ENCODE measurements around a stretch of chr3.

DNA sequence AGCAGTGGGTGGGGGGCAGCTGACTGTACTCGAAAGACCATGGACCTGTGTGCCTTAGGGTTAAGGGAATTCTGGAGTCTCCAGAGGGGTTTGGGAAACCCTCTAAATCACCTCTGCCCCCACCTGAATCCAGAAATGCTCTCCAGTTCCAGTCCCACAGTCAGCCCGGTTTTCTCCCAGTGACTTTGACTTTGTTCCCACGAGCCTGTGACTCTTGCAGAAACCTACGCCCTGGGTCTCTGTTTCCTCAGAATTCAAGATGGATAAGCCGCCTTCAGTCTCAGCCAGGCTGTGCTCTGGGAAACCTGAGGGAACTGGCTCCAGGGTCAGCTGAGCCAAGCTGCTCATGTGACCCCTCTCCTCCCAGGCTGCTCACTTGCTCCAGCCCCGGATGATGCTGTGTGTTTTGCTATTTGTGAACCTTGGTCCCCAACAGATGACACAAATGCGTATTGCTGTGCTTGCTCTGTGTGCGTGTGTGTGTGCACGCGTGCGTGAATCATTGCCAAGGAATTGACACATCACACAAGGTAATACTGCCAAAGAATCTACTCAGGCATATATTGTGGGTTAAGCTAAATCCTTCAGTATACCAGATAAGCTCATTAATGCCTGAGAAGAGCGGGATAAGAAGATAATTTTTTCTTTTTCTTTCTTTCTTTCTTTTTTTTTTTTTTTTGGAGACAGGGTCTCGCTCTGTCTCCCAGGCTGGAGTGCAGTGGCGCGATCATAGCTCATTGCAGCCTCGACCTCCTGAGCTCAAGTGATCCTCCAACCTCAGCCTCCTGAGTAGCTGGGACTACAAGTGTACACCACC lies 29.3 kb upstream of the UMPS start:
- PRO-cap, result no peak

DNA sequence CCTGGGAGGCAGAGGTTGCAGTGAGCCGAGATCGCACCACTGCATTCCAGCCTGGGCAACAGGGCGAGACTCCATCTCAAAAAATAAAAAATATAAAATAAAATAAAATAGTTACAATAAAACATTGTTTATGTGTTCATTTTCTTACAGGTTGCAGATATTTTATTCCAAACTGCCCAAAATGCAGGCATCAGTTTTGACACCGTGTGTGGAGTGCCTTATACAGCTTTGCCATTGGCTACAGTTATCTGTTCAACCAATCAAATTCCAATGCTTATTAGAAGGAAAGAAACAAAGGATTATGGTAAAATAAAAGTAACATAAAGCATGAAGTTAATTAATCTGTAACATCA lies 4.7 kb downstream of the UMPS start:
- PRO-cap, result no peak

DNA sequence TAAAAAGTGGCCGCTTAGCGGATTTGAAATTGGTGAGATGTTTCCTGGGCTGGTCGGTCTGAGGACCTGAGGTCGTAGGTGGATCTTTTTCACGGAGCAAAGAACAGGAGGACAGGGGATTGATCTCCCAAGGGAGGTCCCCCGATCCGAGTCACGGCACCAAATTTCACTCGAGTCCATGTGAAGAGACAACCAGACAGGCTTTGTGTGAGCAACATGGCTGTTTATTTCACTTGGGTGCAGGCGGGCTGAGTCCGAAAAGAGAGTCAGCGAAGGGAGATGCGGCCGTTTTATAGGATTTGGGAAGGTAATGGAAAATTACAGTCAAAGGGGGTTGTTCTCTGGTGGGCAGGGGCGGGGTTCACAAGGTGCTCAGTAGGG lies 27.3 kb downstream of the UMPS start:
- PRO-cap, result no peak

GRCh38 chr3:124796308-124797098 lies 66.3 kb downstream of the UMPS start:
- PRO-cap, result no peak

- PRO-cap, result no peak
These were observed 70.3 kb downstream of the UMPS start for GRCh38 chr3:124800472-124800985.

GRCh38 chr3:124873205-124873721 lies 13.9 kb downstream of the ITGB5 start:
- PRO-cap, result no peak

DNA sequence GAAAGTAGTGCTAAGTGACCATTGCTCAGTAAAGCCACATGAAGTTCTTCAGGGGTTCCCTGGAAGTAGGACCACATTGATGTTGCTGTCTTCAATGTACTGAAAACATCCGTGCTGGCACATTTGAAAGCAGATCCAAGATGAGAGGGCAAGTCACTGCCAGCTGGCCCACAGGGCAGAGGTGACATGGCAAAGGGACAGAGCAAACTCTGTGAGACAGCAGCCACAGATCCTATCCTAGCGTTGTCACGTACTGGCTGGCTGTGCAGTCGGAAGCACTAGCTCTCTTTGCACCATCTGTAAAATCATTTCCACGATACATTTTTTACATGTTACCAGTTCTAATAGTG lies 13.8 kb downstream of the MUC13 start:
- PRO-cap, result no peak

GRCh38 chr3:125051490-125052143 lies 4.2 kb downstream of the HEG1 start:
- PRO-cap, result unidirectional peak, plus-strand start at chr3:125051721; unidirectional peak, plus-strand start at chr3:125051886; unidirectional peak, plus-strand start at chr3:125051947; bidirectional peak, plus-strand start at chr3:125051947, minus-strand start at chr3:125051953

- PRO-cap, result bidirectional peak, plus-strand start at chr3:125357338, minus-strand start at chr3:125357285
These were observed 17.9 kb downstream of the ZNF148 start for GRCh38 chr3:125357075-125357675.

- PRO-cap, result no peak
These were observed 11.4 kb downstream of the ZNF148 start for GRCh38 chr3:125363637-125364220.

GRCh38 chr3:125395104-125395530 lies 20.0 kb upstream of the ZNF148 start:
- PRO-cap, result no peak

- PRO-cap, result no peak
These were observed 18.4 kb upstream of the SNX4 start for GRCh38 chr3:125538347-125538845.

GRCh38 chr3:125634334-125634577 lies 39.0 kb upstream of the OSBPL11 start:
- PRO-cap, result no peak

DNA sequence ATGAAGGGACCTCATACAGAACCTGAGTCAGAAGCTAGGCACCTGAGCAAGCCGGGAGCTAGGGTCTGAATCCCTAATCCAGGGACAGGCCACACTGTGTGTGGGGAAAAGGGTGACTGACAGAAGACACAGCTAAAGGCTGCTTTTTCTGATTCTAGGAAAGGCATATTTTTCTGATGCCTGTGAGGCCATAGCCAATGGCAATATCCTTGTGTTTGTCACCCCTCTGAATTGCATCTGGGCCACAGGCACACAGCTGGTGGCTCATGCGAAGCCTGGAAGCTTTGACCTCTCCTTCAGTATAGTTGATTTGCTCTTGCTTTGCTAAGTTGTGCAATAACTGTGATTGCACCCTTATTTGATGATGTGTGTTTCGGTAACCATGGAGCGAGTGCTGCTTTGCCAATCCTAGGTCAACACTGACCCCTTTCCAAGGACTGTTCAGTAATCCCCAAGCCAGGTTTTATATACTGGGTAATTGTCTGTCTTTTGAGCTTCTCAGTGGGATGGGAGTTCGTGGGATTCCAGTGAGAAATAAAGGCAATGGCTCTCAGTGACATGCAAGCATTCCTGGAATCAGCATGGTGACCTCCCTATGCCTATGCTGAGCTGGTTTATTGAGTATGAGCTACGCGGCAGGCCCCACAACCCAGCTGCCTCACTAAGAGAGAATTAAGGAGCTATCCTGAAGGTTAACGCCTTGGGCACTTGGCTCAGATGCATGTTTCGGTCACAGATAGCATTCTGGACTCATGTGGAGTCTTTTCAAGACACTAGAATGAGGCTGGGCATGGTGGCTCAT lies 49.1 kb upstream of the OSBPL11 start:
- PRO-cap, result no peak

DNA sequence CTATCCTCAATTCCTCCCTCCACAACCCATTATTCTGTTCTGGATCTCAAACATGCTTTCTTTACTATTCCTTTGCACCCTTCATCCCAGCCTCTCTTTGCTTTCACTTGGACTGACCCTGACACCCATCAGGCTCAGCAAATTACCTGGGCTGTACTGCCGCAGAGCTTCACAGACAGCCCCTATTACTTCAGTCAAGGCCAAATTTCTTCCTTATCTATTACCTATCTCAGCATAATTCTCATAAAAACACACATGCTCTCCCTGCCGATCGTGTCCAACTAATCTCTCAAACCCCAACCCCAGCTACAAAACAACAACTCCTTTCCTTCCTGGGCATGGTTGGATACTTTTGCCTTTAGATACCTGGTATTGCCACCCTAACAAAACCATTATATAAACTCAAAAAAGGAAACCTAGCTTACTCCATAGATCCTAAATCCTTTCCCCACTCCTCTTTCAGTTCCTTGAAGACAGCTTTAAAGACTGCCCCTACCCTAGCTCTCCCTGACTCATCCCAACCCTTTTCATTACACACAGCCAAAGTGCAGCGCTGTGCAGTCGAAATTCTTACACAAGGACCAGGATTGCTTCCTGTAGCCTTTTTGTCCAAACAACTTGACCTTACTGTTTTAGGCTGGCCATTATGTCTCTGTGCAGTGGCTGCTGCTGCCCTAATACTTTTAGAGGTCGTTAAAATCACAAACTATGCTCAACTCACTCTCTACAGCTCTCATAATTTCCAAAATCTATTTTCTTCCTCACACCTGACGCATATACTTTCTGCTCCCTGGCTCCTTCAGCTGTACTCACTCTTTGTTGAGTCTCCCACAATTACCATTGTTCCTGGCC lies 102.0 kb upstream of the ROPN1B start:
- PRO-cap, result no peak

DNA sequence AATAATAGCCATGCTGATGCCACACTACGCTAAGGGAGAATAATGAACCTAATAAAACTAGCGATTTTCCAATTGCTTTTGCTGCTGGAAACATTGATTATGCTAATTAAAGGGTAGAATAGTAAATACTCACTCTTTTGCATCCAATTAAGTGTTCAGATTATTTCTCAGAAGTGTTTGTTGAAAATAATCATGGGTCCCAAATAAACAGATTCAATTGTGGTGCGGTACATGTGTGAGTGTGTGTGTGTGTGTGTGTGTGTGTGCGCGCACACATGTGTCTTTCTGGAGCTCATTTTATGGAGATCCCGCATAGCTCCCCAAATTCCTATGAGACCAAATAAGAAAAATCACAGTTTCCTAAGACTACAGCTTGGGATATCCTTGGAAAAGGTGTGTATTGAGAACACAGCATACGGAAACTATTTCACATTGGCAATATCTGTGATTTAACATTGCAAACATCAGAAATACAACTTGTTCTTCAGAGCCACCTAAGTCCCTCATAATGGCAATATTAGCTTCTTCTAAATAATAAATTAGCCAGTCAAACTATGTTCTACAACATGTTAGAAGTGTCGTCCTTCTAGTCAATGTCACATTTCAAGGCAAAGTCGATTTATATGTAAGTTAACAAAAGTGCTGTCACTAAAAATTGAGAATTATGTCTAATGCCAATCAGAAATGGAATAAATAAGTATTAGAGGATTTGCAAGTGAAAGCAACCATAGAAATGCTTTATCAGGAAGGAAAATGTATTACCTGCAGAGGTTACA lies 81.2 kb upstream of the ROPN1B start:
- PRO-cap, result no peak

DNA sequence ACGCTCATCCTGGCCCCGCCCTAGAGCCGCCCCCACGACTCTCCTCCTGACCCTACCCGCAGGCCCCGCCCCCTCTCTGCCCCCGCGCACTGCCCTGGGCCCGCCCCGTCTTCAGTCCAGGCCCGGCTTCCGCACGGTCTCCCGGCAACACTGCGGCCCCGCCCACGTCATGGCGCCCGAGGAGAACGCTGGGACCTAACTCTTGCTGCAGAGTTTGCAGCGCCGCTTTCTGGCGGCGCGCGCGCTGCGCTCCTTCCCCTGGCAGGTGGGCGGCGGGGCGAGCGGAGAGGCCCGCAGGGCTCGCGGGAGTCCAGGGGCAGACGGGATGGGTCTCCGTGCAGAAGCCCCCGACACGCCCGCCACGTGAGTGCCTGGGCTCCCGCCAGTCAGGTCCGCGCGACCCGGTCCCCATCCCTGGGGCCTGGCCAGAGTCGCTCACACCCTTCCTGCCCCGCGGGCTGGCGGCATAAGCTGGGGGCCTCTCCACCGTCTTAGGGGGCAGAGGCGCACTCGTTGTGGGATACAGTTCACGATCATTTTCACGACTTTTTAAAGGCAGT lies 52.4 kb upstream of the ROPN1B start:
- PRO-cap, result bidirectional peak, plus-strand start at position 147 of the sequence, minus-strand start outside the sequence

GRCh38 chr3:126129989-126130400 lies 46.1 kb upstream of the SLC41A3 start:
- PRO-cap, result no peak

- PRO-cap, result no peak
These were observed 68.8 kb downstream of the KLF15 start for GRCh38 chr3:126288372-126288882.

DNA sequence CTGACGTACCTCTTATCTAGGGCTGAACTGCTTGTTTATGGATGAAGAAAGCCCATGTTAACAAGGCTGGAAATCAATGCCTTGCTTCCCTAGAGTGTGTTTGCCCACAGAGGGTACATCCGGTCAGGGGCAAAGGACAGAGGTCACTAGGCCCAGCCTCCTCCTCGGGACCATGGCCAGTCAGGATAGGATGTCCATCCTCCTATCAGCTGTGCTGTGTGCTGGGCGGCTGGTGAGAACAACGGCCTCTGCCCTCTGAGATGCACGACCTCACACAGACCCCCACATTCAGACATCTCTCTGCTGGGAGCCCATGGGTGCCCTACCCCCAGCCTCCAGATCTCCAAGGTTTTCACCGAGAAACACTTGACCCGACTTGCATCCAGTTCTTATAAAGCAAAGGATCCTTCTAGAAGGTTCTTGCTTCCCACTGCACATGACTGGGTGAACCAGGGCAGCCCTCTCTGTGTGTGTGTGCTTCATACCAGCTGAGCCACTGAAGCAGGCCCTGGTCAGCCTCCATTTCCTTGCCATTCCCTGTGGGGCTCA lies 15.7 kb downstream of the KLF15 start:
- PRO-cap, result no peak

Measured in endothelial cell (in vitro differentiated cells).